ENCODE measurements around a stretch of chr3.

- PRO-cap, 2 experiments: no peak in any of the 2 experiments
Measured at GRCh38 chr3:126347333-126347877, 9.8 kb downstream of the KLF15 start.

DNA sequence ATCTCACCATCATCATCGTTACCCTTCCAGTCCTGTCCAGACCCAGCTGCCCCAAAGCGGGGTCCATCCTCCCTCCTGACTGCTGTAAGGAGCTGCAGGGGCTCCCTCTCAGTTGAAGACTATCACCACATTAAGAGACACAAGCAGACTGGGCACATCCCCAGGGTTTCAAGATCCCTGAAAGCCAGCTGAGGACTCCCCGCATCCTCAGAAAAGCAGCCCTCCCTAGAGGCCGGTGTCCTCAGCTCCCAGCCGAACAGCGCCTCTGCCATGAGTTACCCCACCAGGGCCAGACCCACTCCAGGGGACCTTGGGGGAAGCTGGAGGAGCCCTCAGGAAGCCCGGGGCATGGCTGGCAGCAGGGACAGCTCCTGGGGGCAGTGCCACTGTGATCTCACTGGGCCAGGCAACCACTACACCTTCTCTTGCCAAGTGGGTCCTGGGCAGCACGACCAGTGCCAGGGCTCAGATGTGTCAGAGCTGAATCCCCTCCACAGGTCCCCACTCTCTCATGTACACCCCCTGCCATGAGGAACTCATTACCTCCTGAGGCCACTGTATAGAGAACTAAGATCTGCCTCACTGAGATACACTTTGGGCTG lies 8.1 kb downstream of the KLF15 start:
- PRO-cap, 2 experiments: no peak in any of the 2 experiments

DNA sequence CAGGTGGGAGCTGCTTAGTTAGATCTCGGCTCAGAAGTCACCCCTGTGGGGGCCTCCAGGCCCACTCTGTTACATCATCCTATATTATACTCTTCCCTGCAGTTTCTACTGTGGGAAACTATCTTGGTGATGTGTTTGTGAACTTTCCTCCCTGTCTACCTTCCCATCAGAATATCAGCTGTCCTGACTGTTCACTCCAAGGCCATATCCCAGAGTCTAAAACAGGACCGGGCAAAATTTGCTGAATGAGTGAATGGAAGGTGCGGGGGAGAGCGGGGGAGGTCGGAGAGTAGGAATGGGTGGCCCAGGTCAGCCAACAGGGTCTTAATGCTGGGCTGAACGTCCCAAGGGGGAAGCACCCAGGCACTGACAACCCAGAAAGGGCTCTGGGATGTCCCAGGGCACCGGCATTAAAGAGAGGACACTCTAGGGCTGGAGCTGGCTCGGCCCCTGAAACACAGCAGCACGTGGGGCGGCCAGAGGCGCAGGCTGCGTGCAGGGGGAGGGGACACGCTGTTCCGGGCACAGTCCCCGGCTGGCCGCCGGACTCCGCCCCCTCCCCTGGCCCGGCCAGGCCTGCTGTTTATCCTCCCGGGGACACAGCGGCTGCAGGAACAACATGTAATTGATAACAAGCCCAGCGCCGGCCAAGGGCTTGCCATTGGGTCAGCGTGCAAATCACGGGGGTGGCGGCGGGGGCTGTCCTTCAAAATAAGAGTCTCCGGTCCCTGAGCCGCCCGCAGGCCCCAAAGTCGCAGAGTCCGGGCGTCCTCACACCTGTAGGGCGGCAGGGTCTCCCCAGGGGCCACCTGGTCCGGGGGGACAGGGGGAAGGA lies 1.5 kb downstream of the KLF15 start:
- PRO-cap, 2 experiments: peak in 2 of 2 experiments; most common plus-strand start position 749 of the sequence (in 2); most common minus-strand start position 412 of the sequence (in 1)

DNA sequence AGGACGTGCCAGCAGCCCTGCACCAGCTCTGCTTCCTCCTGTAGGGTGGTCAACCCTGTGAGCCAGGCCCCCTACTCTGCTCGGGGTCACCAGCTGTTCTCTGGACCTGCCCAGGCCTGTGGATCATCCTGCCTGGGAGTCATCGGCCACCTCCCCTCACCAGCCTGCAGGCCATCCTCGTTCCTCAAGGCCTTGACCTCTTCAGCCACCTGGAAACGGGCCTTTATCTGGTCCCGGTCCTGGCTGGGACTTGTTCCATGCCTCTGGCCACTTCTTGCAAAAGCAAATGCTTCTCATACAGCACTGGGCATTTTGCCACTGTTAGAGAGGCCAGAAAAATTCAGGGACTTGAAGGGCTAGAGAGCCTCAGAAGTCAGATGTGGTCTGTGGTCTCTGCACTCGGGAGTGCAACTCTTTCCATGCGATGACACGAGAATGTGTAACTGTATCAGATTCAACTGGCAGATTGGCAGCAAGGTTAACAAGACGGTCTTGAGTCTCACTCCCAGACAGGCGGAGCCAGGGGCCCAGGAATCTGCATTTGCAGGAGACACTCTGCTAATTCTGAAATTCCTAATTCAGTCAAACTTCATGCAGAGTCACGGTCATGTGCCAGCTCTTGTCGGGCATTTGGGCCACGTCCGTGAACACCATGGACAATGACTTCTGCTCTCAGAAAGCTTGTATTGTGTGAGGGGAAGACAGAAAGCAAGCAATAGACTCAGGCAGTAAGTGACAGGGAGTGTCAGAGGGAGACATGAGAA lies 16.9 kb upstream of the KLF15 start:
- PRO-cap, 2 experiments: no peak in any of the 2 experiments

DNA sequence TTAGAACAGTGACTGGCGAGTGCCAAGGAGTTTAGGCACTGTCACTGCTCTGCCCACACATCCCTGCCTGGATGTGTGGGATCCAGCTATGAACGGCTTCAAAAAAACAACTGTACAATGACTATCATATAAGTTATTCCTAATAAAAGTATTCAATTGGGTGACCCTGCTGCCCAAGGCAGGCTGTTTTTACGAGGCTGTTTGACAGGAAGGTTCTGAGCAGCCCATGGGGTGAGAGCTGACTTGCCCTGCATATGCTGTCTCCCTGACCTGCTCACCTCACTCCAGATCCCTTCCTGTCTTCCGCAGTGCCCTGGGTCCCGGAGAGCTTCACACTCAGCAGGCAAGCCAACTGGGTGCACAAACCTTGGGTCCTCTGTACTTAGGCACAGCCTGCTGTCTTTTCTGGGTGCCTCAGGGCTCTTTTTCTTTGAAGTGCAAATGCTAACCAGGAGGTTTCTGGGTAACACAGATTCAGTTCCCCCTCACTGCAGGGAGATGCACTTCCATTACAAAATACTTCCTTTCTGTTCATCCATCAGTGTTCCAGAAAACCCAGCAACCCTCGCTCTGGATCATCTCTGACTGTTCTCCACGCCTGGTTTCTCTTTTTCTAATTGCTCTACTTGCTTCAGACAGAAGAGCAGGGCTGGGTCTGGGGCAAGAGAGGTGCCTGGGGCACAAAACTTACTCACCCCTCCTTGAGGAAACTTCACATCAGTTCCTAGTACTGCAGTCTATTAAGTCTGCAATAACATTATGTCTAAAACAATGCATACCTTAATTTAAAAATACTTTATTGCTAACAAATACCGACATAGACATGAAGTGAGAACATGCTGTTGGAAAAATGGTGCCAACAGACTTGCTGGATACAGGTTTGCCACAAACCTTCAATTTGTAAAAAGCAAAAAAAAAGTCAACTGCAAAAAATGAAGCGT lies 32.7 kb downstream of the ZXDC start:
- PRO-cap, 2 experiments: no peak in any of the 2 experiments

GRCh38 chr3:126454397-126455111 lies 21.1 kb downstream of the ZXDC start:
- PRO-cap, 2 experiments: no peak in any of the 2 experiments

- PRO-cap, 2 experiments: peak in 2 of 2 experiments; most common plus-strand start chr3:126474996 (in 1); most common minus-strand start chr3:126474776 (in 1)
Measured at GRCh38 chr3:126474473-126475371, 969 bp downstream of the ZXDC start.

GRCh38 chr3:126512890-126513569 lies 4.5 kb downstream of the UROC1 start:
- PRO-cap, 2 experiments: no peak in any of the 2 experiments

- PRO-cap, 2 experiments: no peak in any of the 2 experiments
Measured at GRCh38 chr3:126602281-126602783, 43.6 kb upstream of the C3orf22 start.

DNA sequence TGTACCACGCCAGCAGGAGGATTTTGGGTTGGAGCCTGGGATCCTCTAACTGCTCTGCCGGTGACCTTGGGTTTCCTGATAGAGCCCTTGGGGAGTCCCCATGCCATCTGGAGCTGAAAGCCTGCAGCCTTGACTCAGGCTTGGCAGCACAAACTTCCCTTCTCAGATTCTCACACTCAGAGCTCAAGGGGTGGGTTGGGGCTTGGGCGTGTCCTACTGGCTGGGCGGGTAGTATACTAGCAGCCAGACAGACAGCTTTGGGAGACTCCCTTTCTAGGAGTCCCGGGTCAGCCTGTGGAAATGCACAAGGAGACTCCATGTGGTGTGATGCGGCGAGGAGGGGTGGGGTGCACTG lies 21.7 kb upstream of the PLXNA1 start:
- PRO-cap, 2 experiments: no peak in any of the 2 experiments

- PRO-cap, 2 experiments: no peak in any of the 2 experiments
Measured at GRCh38 chr3:127546888-127547257, 43.7 kb downstream of the TPRA1 start.

DNA sequence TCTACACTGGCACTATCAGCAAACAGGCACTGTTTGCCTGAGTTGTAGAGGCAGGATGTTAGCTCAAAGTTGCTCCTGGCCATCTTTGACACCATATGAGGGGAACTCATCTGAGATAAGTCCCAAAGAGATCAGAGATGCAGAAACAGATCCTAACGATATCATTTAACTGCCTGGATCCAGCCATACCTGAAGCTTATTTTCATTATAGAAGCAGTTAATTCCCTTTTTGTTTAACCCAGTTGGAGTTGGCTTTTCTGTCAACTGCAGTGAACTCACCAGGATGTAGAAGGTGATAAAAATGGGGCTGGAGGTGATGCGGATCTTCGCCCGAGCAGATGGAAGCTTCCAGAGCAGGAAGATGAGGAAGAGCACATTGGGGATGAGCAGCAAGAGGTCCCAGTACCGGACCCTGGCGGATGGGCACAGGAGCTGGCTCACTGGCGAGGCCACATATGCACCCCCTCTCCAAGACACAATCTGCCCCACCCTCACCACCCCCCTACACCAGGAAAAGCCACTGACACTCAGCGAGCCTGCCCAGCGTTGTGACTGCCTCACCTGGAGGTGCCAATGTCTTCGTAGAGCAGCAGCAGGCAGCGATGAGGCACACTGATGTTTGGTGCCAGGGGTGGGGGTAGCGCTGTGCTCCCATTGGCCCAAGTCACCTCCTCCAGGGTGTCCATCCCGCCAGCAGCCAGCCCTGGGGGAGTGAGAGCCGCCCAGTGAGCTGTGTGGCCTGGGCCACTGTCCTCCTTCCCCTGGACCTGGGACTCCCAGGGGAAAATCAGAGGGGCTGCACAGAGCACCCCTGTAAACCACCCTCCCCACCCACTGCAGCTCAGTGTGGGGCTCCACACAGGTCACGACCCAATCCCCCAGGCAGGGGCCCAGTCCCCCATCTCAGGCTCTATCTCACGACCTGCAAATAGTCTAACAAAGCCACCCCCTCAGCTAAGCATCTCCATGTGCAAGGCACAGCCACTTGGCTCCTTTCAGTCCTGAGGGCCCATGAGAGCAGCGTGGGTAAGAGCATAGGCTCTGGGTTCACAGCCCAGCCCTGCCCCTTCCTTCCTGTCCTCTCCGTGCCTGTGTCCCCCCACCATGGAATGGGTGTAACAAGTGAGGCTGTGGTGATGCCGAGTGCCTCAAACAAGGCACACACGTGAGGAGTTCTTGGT lies 10.7 kb downstream of the TPRA1 start:
- PRO-cap, 2 experiments: no peak in any of the 2 experiments

GRCh38 chr3:127699868-127700176 lies 27.1 kb downstream of the ABTB1 start:
- PRO-cap, 2 experiments: no peak in any of the 2 experiments

- PRO-cap, 2 experiments: no peak in any of the 2 experiments
Measured at GRCh38 chr3:127701318-127701540, 28.5 kb downstream of the ABTB1 start.

GRCh38 chr3:127911367-127912051 lies 3.5 kb upstream of the KBTBD12 start:
- PRO-cap, 2 experiments: no peak in any of the 2 experiments

- PRO-cap, 2 experiments: no peak in any of the 2 experiments
Measured at GRCh38 chr3:127914105-127914408, 975 bp upstream of the KBTBD12 start.

- PRO-cap, 2 experiments: no peak in any of the 2 experiments
Measured at GRCh38 chr3:128010133-128010872, 41.9 kb upstream of the SEC61A1 start.

DNA sequence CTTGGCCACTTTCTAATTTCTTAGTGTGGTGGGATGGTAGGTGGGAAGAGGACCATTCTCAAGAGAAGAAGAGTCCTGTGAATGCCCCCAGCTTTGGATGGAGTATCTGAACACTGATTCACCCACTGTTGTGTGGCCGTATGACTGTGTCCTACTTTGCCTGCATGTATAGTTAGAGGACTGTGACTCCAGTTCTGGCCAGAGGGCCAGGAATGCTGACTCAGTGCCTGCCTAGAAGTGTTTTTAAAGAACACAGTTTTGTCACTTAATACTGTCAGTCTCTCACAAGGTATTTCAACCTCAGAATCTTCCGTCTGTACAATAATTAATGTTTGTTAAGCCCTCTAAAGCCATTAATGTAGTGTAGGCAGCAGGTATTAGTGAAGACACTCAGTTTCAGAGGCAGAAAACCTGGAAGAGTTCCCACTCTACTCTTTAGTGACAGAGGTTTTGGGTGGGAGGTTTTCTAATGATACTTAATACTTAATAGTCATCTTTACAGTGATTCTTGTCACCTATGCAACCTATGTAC lies 2.2 kb downstream of the SEC61A1 start:
- PRO-cap, 2 experiments: no peak in any of the 2 experiments

GRCh38 chr3:128067178-128067769 lies 15.0 kb downstream of the SEC61A1 start:
- PRO-cap, 2 experiments: no peak in any of the 2 experiments

GRCh38 chr3:128112240-128113190 lies 11.1 kb downstream of the RUVBL1 start:
- PRO-cap, 2 experiments: no peak in any of the 2 experiments